OVCAR3 (cell line): ENCODE results near the genes PPP1R32 and DAGLA.

DNA sequence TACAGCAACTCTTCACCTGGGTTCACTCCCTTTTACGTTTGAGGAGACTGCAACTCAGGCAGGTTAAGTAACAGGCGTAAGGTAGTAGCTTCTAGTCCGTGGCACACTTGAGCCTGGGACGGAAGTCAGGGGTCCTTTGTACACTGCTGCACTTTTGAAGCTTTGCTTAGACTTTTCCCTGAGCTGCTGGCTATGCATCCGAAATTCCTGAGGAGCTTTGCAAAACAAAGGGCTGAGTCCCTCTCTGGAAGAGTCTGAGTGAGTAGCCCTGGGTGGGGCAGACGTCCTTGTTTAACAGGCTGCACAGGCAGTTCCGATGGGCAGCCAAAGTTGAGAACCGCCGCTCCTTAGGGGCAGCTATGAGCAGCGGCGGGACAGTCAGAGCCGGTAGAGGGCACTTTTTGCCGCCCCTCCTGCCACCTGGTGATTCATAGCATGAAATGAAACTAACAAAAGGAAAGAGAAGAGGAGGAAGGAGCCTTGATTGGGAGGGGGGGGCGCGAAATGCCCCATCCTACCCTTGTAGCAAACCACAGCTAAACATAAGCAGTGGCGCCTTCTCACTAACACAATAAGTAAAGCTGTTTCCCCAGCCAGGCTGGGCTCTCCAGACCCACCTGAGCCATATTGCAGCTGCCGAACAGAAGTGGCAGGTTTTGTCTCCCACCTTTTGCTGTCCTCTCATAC, 1.4 kb downstream of the TMEM109 start:
- RRBS = no CpG with 5 or more reads among the region's 17 CpGs

DNA sequence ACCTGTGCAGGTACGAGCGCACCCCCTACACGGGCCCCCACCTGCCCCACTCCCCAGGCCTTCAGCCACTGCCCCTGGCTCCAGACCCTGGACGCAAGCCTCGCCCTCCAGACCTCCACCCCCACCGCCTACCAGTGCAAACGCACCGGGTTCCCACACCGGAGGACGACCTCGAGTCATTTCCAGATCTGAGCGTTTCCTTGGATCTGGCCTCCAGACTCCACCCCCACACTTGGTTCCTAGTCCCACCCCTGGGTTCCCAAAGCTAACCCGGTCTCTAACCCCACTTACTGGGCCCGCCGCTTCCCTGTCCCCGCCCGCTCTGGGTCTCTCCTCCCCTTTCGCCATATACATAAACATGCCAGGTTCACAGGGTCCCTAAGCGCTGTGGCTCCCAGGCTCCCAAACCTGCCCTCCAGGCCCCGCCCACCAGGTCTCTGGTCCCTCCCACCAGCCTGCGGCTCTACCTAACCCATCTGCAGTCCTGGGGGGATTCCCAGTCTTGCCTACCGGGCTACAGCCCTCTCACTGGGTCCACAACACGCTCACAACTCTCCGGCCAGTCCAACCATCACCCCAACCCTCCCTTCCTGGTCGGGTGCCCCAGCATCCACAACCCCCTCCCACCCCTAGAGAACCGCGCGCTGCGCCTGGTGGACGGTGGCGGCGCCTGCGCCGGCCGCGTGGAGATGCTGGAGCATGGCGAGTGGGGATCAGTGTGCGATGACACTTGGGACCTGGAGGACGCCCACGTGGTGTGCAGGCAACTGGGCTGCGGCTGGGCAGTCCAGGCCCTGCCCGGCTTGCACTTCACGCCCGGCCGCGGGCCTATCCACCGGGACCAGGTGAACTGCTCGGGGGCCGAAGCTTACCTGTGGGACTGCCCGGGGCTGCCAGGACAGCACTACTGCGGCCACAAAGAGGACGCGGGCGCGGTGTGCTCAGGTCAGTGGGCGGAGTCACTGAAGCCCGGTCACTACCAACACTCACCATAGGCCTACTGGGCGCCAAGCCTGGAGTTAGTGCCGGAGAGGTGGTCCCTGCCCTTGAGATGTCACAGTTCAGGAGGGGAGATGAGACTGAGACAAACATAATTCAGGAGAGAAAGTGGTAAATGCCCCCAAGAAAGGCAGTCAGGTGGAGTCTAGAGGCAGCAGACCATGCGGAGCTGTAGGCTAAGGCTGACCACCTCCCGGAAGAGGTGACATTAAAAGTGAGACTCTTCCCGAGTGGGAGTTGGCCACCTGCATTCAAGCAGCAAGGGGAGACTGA, 36.9 kb downstream of the CD6 start:
- RRBS = 71% methylated on average over 16 of the region's 62 CpGs

DNA sequence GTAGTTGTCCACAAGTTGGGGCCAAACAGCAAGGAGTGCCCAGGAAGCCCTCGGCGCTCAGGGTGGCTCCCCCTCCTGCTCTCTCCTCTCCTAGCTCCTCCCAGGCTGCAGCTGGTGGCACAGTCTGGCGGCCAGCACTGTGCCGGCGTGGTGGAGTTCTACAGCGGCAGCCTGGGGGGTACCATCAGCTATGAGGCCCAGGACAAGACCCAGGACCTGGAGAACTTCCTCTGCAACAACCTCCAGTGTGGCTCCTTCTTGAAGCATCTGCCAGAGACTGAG, 16.8 kb downstream of the CD5 start:
- RRBS = no CpG with 5 or more reads among the region's 6 CpGs

DNA sequence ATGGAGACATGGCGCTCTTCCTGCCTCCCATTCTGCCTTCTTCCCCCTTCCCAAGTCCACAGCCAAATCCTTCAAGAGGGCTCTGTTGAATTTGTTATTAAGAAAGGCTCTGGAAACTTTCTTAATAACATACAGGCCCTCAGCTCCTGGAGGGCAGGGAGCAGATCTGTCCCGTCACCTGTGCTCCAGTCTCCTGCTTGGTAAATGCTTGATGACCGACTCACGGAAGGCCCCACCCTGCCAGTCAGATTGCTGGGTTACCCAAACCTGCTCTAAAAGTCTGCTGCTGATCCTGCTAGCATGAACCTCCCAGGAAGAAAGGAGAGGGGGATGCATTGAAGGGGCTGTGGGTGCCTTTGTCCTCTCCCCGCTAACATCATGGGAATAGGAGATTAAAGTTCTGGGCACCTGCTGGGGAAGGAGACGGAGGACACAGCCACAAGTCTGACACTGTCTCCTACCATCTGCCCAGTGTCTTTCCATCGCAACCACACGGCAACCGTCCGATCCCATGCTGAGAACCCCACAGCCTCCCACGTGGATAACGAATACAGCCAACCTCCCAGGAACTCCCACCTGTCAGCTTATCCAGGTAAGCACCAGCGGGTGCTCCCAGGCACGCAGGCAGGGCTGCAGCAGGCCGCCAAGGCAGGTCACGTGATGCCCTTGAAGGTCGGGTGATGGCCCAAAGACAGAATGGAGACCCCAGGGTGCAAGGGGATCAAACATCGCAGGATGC, 22.4 kb downstream of the CD5 start:
- RRBS = no CpG with 5 or more reads among the region's 18 CpGs

GRCh38 chr11:61134201-61134767, 26.9 kb downstream of the VPS37C start:
- RRBS = no CpG with 5 or more reads among the region's 8 CpGs

DNA sequence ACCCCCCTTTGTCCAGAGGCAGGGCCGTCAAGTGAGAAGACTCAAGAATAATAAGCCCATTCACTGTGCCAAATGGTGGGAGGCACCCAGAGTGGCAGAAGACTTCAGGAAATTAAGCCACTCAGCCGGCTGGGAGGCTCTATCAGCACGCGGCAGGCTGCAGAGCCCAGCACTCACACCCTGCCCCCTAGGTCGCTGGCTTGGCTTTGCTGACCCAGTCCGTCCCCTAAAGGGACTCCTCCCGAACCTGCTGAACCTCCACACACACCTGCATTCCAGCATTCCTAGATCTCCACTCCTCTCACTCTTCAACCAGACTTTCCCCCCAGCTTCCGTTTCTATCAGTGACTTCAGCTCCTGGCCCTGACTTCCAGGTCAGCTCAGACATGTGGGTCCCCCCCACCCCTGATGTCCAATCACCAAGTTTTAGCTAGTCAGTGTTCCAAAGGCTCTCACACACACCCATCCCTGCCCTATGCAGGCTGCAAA, 11.4 kb downstream of the VPS37C start:
- RRBS = no CpG with 5 or more reads among the region's 8 CpGs

DNA sequence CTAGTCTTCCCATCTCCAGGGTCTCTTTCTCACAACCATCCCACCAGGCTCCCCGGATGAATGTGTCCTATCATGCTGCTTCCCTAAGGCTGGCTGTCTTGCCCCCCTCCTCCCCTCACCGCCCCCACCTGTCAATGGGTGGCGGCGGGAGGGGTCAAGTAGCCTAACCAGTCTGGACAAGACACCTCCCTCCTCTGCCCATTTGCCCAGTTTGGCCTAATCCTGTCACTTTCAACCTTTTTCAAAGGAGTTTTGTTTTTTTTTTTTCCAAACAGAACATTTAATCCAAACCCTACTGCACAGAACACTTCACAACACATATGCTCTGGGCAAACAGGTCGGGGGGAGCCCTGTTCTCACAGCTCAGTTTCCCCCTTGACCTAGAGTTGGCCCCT, 10.9 kb downstream of the VPS37C start:
- RRBS = no CpG with 5 or more reads among the region's 5 CpGs

DNA sequence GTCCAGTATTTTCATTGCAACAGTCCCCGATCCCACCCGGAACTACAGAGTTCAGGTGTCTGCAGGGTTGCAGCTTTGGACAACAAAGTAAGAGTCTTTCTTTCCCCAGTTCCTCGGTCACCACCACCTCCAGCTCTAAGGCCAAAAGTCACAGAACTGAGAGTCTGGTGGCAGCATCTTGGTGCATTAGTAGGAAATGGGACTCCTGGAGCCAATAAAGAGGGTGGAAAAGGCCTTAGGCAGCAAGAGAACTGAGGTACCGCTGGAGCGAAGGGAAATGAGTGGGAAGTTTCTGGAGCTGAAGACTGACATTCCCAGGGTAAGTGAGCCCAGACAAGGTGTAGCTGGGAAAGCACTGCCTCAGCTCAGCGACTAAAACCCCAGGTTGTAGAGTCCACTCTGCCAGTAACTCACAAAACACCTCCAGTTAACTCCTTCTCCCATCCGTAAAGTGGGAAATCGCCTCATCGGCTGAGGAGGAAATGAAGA, 913 bp downstream of the VPS37C start:
- RRBS = no CpG with 5 or more reads among the region's 9 CpGs

DNA sequence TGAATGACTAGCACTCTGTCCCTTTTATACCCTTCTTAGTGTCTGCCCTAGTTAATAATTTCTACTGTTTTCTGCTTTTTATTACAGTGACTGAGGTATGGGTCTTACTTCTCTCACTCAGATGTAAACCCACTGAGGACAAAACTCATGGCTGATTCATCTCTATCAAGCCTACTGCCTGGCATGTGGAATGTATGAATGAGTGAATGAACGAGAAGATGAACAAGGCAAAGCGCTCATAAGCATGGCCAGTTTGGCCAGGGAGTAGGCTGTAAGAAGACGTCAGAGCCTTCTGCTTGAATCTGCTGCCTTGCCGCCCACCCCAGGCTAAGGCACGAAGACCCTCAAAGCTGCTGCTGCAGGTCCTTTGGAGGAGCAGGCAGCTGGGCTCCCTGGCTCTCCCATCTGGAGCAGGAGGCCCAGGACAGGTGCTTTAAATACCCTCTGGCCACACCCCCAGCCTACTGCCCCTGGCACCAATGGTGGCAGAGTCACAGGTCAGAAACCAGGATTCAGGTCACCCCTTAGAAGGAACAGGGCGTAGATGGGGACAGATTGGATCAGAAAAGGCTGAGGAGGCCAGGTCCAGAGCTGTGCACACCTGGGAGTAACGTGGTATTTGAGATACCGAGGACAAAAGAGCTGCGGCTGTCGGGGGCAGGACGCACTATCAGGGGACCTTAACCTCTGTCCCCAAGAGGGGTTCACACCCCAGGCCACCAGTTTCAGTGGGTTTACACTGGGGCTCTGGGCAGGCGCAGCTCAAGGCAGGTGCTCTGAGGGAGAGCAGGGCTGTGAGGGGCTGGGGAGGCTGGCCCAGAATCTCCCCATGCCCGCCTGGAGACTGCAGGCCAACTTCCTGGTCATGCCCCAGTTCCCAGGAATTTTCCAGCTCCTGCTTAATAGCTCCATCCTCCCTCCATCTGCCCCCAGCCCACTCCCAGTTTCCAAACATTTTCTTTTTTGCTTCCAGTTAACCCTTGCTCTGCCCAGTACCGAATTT, 7.9 kb upstream of the PGA3 start:
- RRBS = no CpG with 5 or more reads among the region's 14 CpGs

DNA sequence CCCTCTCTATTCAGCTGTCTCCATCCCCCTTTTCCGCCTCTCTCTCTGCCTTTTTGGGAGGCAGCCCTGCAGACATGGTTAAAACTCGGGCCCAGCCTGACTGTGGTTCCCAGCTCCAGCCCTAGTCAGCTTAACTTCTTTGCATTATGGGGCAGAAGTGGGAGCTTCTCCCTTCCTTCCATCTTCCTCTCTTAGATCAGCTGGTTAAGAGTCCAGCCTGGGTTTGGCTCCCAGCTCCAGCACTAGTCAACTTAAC, 319 bp downstream of the PGA3 start:
- RRBS = no CpG with 5 or more reads among the region's 2 CpGs

GRCh38 chr11:61267418-61267920, 26.5 kb downstream of the PGA5 start:
- RRBS = no CpG with 5 or more reads among the region's 8 CpGs

GRCh38 chr11:61344142-61344347, 11.0 kb downstream of the TKFC start:
- RRBS = no CpG with 5 or more reads among the region's 9 CpGs

DNA sequence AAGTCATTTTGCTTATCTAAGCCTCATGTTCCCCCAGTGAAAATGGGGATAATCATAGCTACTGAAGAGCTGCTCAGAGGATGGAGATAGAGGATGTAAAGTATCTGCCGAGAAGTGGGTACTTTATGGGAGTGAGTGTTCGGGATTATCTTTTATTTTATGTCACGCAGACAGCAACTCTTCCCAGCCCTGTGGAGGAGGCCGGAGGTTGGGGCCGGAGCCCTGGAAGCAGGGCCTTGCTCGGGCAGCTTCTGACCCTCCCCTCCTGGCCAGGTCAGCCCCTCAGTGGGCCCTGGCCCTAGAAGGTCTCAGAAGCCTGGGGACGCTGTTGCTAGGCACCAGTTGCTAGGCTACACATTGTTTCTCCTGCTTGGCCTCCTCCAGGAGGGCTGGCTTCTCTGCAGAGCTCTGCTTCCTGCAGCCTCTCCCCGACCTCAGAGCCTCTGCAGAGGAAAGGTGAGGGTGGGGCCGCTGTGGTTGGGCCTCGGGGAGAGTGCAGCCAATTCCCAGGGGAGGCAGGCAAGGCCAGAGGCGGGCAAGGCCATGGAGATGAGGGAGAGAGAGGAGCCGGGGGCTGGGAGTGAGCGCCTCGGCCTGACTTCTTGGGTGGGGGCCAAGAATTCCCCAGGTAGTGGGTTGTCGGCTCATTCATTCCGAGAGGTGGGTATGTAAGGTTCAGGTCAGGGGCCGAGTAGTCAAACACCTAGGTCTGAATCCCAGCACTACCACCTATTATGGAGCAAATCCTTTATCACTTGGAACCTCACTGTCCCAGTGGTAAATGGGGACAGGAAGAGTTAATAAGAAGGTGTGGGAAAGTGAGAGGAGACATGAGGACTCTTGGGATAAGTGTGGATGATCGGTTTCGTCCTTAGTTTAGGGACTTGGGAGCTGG, at the start of gene PPP1R32:
Gene PPP1R32, plus strand, starts transcription at position 360 of the 895 bp plus-strand sequence.
- RRBS = no CpG with 5 or more reads among the region's 19 CpGs

GRCh38 chr11:61531980-61532625, 23.6 kb downstream of the LRRC10B start:
- RRBS = no CpG with 5 or more reads among the region's 5 CpGs

DNA sequence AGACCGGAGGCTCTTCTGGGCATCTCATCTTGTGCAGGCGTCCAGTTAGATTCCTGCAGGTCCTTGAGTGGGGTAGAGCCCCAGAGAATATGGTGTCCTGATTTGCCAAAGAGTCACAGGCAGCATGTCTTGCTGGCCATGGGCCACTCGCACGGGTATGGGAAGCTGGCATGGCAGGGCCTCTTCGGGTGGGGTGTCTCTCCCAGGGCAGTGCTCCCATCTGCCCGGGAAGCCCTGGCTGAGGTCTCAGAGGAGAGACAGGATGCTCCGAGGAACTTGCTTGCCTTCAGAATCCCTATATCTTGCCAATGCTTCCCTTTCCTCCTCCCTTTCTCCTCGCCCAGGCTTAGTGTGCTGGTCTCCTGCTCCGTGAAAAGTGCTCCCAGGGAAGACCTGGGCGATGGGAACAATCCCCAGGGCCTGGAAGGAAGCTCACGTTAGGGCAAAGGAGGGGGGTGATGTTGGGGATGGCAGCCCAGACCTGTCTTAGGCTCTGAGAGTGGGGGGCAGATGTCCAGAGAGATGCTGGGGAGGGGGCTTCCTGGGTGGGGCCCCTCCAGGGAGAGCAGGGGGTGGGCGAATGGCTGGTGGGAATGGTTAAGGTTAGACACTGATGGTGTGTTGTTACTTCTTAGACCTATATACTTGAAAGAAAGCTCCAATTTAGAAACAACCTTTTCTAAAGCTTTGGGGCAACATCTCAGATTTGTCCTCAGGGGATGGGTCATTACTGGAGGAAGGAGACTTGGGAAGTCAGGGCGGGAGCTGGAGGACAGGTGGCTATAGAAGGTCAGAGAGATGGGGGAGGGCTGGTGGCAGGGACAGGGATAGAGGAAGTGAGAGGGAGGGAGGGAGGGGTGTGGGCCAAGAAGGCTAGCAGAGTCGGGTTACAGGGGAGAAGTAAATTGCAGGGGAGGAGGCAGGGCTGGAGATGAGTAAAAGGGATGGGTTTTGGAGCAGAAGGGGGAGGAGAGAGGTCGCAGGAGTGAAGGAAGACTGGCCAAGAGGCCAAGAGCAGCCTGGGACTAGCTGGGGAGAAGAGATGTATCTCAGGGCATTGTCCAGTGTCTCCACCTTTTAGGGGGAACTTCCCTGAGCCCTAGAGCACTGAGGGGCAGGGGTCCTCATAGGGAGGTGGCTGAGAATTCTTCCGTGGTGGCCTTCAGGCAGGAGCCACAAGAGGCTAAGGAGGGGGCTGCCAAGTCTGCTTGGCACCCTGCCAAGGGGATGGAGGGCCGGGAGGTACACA, 32.8 kb downstream of the LRRC10B start:
- RRBS = 14% methylated on average over 1 of the region's 17 CpGs

GRCh38 chr11:61630097-61630659, 49.3 kb upstream of the SYT7 start:
- RRBS = no CpG with 5 or more reads among the region's 13 CpGs

DNA sequence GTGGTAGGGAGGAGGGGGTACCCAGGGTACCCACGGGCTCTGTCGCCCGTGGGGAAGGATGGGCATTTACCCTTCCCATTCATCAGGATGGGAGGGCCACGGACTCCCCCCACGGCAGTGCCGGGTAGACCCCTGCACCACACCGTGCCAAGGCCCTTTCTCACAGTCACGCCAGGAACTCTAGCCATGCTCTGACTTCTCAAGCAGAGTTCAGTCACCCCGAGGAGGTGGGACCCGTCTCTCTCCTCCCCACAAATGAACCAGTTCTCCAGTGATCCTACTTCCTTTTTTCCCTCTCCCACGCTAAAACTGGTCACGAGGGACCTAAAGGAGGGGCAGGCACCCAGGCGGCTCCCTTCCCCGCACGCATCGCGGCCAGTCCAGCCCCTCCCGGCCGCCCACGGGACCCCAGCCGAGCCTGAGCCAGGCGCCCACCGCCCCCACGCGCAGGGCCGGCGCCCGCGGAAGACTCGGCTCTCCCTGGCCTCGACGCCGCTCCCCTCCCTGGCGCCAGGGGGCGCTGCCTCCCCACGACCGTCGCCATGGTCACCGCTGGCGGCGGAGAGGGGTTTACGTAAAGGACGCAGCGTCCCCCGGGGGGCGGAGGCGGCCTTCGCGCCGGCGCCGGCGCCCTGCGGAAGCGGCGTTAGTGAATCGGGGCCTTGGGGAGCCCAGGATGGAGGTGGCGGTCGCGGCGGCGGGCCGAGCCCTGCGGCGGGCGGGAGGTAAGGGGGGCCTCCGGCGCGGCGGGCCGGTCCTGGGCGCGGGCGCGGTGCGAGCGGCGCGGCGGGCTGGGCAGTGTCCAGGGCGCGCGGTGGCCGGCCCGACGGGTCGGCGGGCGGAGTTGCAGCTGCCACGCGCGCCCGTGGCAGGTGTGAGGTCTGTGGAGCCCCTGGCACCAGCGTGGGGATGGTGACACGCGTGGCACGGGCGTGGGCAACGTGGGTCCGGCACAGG, at the start of gene DAGLA:
Gene DAGLA, plus strand, starts transcription at position 612 of the 957 bp plus-strand sequence.
- RRBS = 4% methylated on average over 43 of the region's 100 CpGs

- RRBS = no CpG with 5 or more reads among the region's 13 CpGs
Observed at GRCh38 chr11:61694989-61695850, 15.0 kb downstream of the DAGLA start.

GRCh38 chr11:61764299-61764938, 12.0 kb downstream of the MYRF start:
- RRBS = 86% methylated on average over 7 of the region's 19 CpGs

- RRBS = no CpG with 5 or more reads among the region's 16 CpGs
Observed at GRCh38 chr11:61769959-61770591, 17.6 kb downstream of the MYRF start.